SJSA1 (cell line): ENCODE data around the genes FCRL4, FCRL1, OR6K6, PYDC5, APCS, DUSP23 and ATP1A4.

DNA sequence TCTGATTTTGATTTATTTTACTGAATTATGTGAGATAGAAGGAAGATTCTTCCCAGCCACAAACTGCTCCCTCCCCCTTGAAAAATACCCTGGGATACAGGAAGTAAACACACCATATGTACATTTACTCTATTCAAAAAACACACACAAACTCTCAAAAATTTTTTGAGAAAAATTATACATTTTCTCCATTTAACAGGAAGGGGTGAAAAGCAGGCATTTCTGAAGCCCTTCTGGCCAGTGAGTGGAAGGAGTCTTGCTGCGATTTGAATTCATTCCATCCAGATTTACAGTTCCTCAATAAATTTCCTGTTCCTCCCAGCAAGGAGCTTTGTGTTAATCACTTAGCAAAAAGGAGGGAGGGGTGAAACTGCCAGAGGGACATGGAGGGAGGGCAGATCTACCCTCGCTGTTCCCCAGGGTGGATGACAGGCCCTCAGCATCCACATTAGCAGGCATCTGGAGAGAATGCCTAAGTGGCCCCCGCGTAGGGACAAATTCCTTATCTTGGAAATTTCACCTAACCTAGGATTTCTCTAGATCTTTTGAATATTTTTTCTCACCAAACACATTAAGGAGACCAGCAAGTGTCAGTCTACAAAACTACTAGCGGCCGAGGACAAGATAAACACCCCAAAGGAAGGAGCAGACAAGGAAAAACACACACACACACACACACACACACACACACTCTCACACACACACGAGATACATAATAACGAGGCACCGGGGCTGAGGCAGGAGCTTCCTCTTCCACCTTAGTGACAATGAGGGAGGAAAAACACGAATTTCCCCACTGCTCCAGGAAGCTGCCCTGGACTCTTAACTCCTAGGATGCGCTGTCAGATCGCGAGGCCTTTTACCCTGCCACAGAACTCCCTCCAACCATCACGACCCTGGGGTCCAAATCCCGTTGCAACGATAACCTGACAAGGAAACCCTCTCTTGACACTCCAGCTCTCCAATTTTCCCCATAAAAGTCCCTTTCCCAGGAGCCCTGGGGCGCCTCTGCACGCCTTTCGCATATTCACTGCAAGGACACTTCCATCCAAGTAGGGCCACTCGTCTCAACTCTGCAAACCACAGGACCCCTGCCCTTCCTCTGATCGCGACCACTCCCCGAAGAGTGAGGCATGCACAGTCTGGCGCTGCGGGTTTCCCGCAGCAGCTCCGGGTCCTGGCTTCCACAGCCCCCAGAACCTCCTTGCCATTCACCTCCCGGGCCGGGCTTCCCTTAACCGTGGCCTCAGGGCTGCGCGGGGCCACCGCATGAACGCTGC is 904 bp downstream of the ETV3 start:
- RAMPAGE, long total RNA: no peak

DNA sequence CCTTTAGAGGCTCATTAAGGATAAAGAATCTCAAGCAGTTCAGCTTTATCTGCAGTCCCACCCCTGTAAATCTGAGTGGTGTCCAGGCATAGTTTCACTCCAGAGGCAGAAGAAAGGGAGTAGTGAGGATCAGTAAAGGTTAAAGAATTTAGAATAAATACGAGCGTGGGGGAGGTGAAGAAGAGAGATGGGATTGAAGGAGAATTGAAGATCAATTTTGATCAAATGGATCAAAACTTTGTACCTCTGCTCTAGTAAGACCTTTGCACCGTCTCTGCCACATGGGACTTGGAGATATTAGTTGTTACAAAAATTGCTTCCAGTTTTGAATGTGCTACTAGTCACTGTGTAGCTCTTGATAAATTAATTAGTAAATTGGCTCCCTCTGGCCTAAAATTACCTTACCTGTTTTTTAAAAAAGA is 1.1 kb upstream of the ETV3 start:
- RAMPAGE, long total RNA: no peak

- RAMPAGE, long total RNA: no peak
Observed at GRCh38 chr1:157597965-157598164, at the start of gene FCRL4. TSS of gene FCRL4 (minus strand) at chr1:157598085.

DNA sequence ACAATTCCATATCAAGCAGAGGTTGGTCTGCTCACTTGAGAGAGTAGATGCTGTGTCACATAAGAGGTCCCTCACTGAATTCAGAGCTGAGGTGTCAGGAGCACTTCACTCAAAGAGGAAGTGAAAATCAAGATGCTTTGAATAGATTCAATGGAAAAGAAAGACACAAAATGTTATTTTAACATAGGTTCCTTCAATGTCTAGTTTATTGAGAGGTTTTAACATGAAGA is 4.3 kb upstream of the FCRL3 start:
- RAMPAGE, long total RNA: no peak

DNA sequence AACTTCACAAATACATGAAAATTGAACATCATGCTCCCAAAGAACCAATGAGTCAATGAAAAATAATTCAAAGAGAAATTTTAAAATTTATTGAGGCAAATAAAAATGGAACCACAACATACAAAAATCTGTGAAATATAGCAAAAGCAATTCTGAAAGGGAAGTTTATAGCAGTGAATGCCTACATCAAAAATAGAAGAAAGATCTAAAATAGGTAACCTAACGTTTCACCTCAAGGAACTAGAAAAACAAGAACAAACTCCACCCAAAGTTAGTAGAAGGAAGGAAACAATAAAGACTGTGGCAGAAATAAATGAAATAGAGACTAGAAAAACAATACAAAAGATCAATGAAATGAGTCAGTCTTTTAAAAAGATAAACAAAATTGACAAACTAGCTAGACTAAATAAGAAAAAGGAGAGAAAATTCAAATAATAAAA is 4.6 kb downstream of the FCRL1 start:
- RAMPAGE, long total RNA: no peak

DNA sequence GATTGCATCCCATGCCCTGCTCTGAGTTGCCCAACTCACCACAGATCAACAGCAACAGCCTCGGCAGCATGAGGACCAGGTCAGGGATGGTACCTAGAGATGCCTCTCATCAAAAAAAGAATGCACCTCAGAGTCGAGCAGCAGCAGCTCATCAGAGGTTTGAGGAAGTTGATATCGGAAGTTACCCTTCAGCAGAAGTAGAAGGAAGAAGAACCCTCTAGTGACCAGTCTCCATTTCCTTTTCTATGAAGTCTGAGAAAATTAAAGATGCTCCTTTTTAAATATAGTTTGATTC is at the start of gene FCRL1:
TSS of gene FCRL1 (minus strand) at position 153 of the 295 bp plus-strand sequence.
- RAMPAGE, long total RNA: no peak

DNA sequence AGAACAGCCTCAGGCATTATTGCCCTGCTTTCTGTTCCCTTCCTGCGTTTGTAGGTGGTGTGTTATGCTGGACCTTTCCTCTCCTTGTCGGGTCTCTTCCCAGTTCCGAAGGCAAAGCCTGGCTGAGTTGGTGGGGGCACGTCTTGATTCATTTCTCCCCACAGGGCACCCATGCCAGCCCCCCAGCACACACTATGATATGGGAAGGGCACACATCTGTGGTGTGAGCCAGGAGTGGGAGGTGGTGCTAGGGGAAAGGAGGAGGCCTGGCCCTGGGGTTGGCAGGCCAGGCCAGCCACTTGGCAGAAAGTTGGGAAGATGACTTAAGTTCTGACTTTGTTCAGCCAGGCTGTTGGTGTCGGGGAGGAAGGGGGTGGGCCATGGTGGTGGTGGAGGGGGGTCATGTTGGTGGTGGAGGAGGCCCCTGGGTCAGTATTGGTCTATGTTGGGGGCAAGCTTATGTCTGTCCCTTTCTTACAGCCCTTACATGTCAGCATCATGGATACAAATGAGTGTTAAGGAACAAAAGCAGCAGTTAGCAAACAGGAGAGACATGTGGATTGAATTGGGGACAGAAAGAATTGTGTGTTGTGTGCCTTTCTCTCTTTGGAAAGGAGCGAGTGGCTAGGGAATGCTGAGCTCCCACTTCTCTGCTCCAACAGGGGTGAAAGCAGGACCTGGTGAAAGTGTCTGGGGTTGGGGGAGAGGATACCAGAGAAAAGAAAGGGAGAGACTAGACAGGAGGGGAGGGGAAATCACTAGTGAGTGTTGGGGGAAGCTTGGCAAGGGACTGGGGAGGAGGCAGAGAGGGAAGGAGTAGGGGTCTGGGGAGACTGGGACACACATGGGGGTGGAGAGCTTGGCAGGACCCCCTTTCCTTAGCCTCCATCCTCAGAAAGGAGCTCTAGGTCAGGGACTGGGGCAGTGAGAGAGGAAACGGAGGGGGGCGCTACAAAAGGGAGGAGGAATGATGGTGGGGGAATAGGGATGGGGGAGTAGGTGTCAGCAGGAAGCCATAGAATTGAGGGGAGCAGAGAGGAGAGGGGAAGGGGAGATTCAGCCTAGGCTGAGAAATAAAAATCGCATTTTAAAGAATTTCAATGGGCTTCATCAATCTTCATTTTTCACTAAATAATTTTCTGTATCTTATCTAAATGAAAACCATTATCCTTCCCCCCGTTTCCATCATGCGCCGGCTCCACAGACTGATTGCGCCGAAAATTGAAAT is 2.1 kb downstream of the KIRREL1 start:
- RAMPAGE, long total RNA: no peak

GRCh38 chr1:158011336-158012130 is 18.1 kb downstream of the KIRREL1 start:
- RAMPAGE, long total RNA: no peak

DNA sequence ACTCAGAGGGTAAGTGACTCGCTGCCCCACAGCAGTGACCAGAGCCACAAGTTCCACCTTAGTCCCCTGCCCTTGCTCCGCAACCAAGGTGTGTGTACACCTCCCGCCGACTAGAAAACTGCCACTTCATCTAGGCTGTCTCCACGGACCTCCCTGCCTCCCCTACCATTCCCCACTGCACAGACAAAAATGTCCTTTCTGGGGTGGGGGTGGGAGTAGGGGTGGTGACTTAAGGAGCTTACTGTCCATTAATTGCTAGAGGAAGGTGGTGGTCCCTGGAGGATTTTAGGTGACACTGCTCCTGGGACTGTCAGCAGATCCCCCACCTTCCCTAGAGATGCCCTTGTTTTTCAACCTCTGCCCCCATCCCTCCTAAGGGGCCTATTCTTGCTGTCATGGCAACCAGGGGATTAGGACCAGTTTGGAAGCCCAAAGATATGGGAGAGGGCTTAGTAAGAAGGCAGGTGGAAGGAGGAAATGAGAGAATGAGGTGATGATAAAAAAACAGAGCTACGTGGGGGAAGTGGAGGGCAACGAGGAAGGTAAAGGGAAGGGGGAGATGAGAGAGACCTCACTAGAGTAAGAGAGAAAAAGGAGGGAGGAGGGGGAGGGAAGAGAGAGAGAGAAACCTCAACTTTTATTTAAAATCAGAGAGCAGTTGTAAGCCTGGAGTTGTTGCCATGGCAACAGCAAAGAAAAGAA is 20.3 kb downstream of the KIRREL1 start:
- RAMPAGE, long total RNA: no peak

- RAMPAGE, long total RNA: no peak
Observed at GRCh38 chr1:158125166-158125387, 3.0 kb downstream of the SMIM42 start.

DNA sequence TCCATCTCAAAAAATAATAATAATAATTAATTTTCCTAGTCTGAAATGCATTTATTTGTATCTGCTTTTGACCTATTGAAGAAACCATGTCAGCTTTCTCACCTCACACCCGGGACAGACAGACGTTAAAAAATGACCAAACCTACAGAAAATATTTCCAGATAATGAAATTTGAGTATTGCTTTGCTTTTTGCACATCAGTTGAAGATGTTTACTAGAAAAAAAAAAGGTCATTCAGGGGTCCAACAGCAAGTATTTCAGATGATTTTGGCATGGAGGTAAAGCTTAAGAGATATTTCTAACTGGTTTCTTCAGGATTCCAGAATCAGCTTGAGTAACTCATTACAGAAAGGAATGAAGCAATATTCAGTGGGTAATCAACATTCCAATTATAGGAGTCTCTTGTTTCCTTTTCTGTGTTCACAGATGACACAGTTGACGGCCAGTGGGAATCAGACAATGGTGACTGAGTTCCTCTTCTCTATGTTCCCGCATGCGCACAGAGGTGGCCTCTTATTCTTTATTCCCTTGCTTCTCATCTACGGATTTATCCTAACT is at the start of gene OR6K6:
TSS of gene OR6K6 (plus strand) at position 259 of the 558 bp plus-strand sequence.
- RAMPAGE, long total RNA: no peak

DNA sequence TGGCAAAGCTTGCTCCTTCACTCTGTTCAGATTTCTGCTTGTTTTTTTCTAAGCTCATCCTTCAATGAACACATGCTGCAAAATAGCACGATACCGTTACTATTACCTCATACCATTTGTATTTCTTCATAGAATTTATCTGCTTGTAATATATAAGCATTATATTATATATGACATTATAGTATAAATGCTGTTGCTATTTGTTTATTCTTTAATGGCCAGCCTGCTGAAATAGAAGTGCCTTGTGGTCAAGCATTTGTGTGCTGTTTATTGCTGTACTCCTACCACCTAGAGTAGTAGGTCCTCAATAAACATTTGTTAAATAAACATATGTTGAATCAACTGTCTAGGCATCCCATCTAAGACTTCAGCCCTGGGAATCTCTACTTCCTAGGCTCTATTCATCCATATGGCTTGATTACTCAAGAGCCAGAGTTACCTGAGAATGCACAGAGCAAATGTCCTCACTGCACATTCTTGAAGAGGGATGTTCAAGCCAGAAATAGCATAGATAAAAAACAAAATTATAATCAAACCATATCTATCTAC is at the start of gene PYDC5:
TSS of gene PYDC5 (minus strand) at position 300 of the 549 bp plus-strand sequence.
- RAMPAGE, long total RNA: no peak

DNA sequence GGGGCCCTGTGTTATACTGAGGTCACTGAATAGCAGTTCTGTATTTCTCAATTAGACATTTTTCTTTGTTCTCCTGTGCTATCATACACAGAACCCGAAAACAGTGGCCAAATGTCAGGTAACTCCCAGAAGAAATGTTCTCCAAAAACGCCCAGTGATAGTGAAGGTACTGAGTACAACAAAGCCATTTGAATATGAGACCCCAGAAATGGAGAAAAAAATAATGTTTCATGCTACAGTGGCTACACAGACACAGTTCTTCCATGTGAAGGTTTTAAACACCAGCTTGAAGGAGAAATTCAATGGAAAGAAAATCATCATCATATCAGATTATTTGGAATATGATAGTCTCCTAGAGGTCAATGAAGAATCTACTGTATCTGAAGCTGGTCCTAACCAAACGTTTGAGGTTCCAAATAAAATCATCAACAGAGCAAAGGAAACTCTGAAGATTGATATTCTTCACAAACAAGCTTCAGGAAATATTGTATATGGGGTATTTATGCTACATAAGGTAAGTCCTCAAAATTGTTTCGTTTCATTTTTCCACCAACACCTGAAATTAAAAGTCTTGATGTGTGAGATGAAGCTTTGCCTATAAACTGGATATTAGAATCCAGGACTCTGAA is 8.5 kb downstream of the IFI16 start:
- RAMPAGE, long total RNA: no peak

DNA sequence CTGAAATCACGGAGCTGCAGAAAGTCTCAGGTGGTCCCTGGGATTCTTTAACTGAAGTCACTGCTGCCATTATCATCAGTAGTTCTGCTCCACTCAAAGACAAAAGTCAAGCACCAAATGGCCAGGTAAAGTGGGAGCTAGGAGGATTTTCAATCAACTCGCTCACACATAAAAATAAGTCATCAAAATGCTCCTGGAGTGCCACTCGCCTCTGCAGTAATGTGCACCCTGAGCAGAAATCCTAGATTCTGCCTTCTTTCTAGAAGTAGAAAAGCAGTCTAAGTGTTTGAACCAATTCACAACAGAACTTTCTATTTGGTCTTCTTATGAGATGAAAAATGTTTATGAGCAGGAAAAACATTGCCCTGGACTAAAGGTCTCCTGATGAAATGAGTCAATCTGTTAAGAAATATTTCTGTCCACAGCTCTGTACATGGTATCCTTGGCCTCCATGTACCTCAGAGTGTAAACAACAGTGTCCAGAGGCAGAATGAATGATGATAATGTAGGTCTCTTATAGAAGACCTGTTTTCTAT is 6.3 kb upstream of the APCS start:
- RAMPAGE, long total RNA: no peak

GRCh38 chr1:159587311-159587991 is at the start of gene APCS:
TSS of gene APCS (plus strand) at chr1:159587826.
- RAMPAGE, long total RNA: no peak

- RAMPAGE, long total RNA: no peak
Observed at GRCh38 chr1:159752334-159752613, 28.5 kb upstream of the DUSP23 start.

- RAMPAGE, long total RNA: start-site peak on the plus strand at chr1:159780962-159780993, 26 and 9 reads in 2 replicates
Observed at GRCh38 chr1:159780874-159781702, at the start of gene DUSP23. TSS of gene DUSP23 (plus strand) at chr1:159780962.

GRCh38 chr1:159889871-159890389 is 10.0 kb downstream of the CFAP45 start:
- RAMPAGE, long total RNA: no peak

- RAMPAGE, long total RNA: no peak
Observed at GRCh38 chr1:160097183-160097847, 1.1 kb downstream of the IGSF8 start.

DNA sequence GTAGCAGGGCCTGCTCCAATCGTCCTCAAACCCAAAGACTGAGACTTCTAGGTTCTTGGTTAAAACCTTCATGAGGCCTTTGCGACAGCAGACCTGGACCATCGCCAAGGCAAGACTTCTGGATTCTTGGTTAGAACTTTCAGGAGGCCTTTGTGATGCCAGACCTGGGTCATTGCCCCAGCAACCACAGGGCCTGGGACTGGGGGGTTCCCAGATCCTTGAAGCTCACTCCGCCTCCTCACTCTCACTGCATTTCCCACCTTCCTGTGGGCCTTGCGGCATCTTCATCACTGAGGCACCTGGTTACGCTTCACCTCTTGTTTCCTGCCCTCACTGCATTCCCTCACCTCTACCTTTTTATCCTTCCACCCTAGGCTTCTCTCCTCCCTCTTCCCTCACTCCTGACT is at the start of gene ATP1A4:
TSS of gene ATP1A4 (plus strand) at position 213 of the 407 bp plus-strand sequence.
- RAMPAGE, long total RNA: no peak